Mesenchymal stem cell of the bone marrow (primary cell): ENCODE measurements around a stretch of chr11.

DNA sequence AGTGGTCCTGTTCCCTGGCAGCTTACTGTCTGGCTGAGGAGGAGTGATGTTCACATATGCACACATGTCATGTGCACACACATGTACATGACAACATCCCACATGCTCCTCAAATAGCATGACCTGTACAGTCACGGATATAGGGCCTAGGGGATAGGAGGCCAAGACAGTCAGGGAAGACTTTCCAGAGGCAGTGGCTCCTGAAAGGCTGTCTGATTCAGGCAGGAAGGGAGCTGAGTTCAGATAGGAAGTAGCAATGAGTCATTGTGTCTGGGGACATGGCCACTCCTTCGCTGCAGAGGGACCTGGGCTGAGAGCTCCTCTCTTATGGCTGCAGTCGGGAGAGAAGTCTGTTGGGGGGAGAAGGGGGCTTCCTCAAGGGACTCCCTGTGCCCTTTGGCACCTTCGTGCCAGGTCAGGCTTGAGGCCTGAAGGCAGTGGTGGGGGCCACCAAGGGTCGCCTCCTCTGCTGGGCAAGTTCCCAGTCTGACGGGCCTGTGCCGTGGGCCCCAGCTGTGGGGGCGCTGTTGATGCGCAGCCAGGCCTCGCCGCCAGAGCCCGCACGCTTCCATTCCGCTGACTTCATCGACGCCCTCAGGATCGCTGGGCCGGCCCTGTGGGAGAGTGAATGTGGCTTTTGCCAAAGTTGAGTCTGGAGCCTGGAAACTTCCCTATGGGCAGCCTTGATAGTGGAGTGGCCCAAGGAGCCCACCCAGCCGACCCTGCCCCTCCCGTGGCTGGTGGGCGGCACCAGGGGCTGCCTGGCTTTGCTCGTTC is 23.0 kb upstream of the PPP6R3 start:
- CAGE, long polyA plus RNA: no peak

DNA sequence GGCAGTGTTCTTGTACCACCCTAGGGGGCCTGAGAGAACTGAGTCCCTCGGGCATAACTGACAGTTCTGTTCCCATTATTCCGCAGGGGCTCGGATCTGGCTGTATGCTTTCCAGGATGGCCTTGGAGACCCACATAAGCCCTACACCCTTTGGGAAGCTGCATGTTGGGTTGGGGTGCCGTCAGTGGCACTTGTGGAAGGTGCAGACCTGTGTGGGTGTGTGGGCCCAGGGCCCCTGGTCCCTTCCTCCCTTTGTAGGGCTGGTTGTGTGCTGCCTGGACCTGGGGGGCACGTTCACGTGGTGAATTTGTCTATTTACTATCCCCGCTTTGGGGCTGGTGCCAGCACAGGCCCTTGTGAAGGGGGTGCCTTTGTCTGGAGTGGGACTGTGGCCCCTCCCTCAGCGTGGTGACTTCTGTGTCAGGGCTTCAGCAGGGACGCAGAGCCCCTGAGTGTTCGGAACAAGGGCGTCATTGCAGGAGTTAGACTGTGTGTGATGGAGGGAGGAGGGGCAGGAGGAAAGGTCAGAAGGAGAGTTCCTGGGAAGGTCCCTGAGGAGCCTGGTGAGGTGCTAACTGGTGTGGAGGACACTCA is 15.0 kb upstream of the PPP6R3 start:
- CAGE, long polyA plus RNA: no peak

- CAGE, long polyA plus RNA: no peak
Measured at GRCh38 chr11:68552108-68552564, 91.6 kb downstream of the PPP6R3 start.

GRCh38 chr11:68725916-68726309 is 25.4 kb downstream of the TESMIN start:
- CAGE, long polyA plus RNA: no peak

DNA sequence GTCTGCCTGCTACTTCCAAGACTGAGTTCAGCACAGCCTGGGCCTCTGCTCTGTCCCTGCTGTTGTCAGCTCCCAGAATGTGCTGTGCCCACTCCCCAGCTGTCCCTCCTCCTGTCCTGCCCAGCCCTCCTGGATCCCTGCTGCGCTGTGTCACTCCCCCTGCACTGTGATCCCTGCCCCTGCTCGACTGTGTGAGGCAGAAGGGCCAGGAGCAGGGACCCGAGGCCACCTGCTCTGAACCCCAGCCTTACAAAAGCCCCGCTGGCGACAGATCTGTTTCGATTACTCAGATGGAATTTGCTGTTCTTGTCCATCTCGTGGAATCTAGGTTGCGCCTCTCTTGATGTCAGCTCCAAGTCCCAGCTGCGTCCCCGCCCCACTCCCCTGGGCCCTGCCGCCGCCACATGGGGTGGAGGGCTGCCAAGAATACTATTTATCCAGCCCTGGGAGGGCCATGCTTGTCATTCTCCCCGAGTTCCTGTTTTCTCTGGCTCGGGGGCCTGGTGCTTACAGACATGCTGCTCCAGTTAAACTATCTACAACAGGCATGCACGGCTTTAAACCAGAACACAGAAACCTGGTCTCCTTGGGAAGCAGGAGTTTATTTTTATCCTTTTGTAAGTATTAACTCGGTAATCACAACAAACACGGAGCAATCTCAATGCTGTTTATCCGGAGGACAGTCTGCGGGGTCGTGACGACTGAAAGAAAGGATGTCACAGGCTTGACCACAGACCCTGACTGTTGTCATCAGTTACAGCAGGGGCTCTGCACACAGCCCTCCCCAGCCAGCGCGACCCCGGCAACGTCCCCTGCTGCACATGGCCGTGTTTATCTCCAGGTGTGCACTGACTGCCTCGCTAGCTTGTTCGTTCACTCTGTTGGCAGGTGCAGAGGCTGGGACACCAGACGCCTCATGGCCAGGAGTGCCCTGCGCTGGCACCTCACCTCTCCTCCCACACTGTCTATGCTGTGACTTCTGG is 12.6 kb downstream of the MRPL21 start:
- CAGE, long polyA plus RNA: no peak

DNA sequence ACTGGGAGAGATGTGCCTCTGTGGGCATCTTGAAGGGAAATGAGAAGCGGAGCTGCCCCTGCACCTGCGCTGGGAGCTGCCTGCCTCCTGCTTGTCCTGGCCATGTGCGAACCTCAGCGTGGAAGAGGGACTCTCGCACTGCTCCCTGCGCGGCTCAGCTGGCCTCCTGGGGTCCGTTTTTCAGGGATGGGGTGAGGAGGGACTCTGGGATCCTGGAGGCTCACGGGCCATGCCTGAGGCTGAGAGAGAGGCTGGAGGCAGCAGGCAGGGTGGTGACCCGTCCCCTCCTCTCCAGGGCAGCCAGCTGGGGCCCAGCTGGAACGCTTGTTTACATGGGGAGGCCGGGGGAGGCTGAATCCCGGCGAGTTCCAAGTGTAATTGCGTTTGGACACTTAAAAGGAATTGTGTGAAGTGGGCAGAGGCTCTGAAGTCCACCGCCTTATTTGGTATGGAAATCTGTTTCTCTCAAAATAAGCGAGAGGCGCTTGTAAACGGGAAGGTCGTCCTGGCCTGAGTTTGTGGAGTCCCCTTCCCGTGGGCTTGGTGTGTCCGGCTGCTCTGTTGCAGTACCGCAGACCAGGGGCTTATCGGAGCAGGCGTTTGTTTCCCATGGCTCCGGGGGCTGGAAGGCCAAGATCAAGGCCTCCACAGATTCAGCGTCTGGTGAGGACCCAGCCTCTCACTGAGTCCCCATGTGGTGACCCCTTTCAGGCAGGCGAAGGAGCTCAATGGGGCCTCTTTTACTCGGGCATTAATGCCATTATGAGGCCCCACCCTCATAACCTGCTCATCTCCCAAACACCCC is 1.3 kb upstream of the MRGPRF start:
- CAGE, long polyA plus RNA: no peak

DNA sequence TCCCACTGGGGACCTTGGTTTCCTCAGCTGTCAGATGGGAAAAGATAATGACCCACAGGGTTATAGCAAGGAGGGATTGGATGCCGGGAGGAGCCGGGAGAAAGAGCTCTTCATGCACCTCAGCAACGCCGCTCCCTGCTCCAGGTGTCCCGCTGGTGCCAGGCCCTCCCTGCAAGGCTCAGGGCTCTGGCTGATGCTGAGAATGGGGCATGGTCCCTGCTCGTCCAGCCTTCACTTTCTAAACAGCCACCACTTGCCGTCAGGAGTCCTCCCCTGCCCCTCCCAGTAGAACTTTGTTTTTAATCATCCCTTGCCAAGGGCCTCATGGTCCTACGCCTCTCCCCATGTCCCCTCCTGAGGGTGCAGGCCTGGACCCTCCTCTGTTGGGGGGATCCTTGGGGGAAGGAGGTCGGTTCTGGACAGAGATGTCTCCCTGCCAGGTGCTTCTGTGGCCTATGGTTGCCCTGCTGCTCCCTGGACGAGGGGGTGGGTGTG is 2.2 kb upstream of the MRGPRF start:
- CAGE, long polyA plus RNA: no peak

DNA sequence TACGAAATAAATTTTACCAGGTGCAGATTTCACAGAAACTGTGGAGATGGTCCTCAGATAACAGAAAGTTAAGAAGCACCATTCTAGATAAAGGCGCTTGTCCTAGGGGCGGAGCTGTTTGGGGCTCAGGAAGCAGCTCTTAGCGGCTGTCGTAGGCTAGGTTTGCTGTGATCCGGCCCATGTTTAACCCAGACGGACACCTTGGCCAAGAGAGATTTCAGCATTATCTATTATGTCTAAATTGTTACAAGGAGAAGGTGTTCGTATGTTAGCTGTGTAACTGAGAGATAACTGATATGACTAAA is 25.7 kb downstream of the TPCN2 start:
- CAGE, long polyA plus RNA: no peak

DNA sequence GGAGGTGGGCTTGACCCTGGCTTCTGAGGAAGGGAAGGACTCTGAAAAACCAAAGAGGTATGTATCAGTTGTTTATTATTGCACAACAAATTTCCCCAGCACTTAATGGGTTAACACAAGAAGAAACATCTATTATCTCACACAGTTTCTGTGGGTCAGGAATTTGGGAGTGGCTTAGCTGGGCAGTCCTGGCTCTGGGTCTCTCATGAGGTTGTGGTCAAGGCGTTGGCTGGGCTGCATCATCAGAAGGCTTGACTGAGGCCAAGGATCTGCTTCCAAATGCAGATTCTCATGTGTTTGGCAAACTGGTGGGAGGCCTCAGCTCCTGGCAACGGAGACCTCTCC is 17.5 kb upstream of the SMIM38 start:
- CAGE, long polyA plus RNA: no peak

GRCh38 chr11:69166140-69166501 is 10.4 kb downstream of the SMIM38 start:
- CAGE, long polyA plus RNA: no peak

GRCh38 chr11:69274010-69275038 is 19.6 kb upstream of the MYEOV start:
- CAGE, long polyA plus RNA: no peak

GRCh38 chr11:69288347-69289055 is 5.5 kb upstream of the MYEOV start:
- CAGE, long polyA plus RNA: no peak

DNA sequence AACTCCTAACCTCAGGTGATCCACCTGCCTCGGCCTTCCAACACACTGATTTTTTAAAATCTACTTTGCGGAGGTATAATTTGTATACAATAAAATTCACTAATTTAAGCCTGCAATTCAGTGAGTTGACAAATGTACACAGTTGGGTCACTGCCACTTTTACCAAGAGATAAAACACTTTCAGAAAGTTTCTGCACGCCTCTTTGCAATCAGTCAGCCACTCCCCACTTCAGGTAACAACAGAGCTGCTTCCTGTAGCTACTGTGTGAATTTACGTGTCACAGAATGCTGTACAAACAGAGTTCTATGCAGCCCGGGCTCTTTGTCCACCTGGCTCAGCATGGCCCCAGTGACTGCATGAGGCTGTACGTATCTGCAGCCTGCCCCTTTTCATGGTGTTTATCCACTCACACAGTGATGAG is 43.1 kb downstream of the MYEOV start:
- CAGE, long polyA plus RNA: no peak

- CAGE, long polyA plus RNA: no peak
Measured at GRCh38 chr11:69459771-69460260, 165.9 kb downstream of the MYEOV start.

- CAGE, long polyA plus RNA: no peak
Measured at GRCh38 chr11:69515194-69515617, 125.8 kb upstream of the CCND1 start.

DNA sequence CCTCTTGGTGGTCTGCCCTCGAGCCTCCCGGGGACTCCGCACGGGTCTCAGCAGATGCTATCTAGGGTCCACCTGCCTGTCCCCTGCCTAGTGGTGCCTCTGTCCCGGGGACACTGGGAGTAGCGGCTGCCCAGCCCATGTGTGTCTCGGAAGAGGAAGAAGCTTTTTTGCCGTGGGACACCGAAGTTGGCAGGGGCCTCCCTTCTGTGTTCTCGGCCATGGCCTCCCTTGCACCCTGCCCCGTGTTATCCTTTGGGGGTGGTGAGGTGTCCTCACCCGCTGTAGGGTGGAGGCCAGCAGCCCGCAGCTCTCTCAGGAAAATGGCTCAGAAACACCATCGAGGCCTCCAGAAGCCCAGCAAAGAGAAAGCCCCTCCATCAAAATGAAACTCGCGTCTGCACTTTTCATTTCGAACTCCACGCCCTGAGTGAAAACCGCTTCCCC is 7.9 kb downstream of the CCND1 start:
- CAGE, long polyA plus RNA: no peak

- CAGE, long polyA plus RNA: no peak
Measured at GRCh38 chr11:69651089-69652182, 10.5 kb downstream of the CCND1 start.

- CAGE, long polyA plus RNA: no peak
Measured at GRCh38 chr11:69667436-69667898, 7.7 kb downstream of the LTO1 start.

- CAGE, long polyA plus RNA: no peak
Measured at GRCh38 chr11:69670042-69670602, 5.0 kb downstream of the LTO1 start.

- CAGE, long polyA plus RNA: no peak
Measured at GRCh38 chr11:69867774-69868188, 48.6 kb upstream of the FGF3 start.